B cell (primary cell): ENCODE results near the genes TAFA3 and PHTF1.

DNA sequence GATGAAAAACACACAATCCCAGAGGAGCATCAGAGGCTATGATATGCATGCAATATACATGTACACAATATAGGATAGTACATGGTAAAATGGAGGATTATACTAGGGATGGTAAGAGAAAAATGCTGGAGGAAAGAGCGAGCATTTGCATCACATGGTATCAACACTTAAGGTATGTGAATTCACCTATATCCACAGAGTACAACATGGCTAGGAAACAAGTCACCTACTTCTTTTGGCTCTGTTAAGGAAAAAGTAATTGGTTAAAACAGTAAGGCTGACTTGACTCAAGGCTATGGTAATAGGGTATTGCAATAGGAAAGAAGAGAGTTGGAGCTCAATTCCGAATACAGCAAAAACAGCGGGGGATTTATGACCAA is 1.7 kb downstream of the MOV10 start:
- PRO-cap = no peak
- CAGE, long polyA plus RNA = no peak

GRCh38 chr1:112687968-112689186 is 13.9 kb downstream of the MOV10 start:
- PRO-cap = no peak
- CAGE, long polyA plus RNA = no peak

DNA sequence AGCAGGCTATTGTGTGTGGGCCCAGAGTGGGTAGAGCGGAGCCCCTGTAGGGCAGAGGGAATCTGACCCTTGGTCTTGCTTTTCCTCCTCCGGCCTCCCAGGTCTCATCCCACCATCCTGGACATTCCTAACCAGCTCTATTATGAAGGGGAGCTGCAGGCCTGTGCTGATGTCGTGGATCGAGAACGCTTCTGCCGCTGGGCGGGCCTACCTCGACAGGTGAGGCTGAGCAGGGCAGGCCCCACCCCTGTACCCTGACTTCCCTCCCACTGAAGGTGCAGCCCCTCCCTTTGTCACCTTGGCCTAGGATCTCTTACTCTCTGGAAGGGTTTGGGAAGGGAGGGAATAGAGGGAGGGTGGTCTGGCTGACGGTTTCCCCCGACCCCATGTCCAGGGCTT is 9.0 kb downstream of the RHOC start:
- PRO-cap = no peak
- CAGE, long polyA plus RNA = no peak

DNA sequence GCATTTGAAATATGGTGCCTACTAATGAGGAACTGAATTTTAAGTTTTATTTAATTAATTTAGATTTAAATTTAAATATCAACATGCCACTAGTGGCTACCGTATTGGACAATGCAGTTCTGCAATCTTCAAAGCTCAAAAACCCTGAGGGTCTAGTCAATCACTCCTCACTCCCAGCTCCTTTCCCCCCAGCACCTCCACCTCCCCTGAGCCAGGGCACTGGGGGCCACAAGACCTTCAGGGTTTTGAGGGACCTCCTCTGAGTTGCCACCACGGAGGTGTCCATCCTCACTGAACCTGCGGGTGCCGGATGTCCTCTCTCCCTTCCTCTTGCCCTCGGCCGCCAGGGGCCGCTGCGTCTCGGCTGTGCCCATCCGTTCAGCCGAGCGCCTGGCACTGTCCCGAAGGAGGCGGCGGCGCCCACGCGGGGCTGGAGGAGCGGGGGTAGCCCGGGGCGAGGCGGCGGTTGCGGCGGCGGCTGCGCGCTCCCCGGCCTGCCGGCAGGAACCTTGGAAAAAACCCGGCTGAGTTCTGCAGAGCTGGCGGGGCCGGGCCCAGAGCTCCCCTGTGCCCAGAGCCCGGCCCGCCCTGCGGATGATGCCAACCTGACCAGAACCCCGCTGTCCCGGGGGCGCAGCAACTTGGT is at the start of gene TAFA3:
Gene TAFA3, plus strand, starts transcription at position 396 of the 646 bp plus-strand sequence.
- PRO-cap = no peak
- CAGE, long polyA plus RNA = no peak

GRCh38 chr1:112762379-112763109 is 43.8 kb downstream of the TAFA3 start:
- PRO-cap = no peak
- CAGE, long polyA plus RNA = no peak

- PRO-cap = no peak
- CAGE, long polyA plus RNA = no peak
Observed at GRCh38 chr1:113042407-113043378, 30.3 kb upstream of the LRIG2 start.

- PRO-cap = no peak
- CAGE, long polyA plus RNA = no peak
Observed at GRCh38 chr1:113388679-113389292, 1.5 kb upstream of the MAGI3 start.

DNA sequence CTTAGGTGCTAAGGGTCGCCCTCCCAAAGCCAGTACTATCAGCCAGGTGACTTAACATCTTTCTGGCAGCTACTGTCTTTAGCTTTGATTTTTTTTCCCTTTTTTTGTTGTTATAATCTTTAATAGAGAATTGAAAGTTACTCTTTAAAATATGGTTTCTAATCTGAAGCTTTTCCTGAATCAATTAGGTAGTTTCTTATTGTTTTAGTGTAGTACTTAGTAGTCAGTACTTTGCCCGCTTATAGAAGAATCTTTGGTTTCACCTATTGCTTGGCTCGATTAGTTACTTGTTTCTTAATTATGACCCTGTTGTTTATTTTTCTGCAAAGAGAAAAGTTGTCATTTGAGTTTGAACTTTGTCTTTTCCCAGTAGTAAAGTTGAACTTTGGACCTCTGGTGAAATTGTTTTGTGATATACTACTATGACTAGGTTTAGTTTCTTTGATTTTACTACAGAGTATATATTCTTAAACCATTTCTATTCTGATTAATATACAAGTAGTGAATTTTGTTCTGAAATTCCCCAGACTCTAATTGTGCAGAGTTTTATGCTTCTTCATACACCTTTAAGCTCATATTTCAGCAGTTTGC is 3.9 kb downstream of the MAGI3 start:
- PRO-cap = no peak
- CAGE, long polyA plus RNA = no peak

DNA sequence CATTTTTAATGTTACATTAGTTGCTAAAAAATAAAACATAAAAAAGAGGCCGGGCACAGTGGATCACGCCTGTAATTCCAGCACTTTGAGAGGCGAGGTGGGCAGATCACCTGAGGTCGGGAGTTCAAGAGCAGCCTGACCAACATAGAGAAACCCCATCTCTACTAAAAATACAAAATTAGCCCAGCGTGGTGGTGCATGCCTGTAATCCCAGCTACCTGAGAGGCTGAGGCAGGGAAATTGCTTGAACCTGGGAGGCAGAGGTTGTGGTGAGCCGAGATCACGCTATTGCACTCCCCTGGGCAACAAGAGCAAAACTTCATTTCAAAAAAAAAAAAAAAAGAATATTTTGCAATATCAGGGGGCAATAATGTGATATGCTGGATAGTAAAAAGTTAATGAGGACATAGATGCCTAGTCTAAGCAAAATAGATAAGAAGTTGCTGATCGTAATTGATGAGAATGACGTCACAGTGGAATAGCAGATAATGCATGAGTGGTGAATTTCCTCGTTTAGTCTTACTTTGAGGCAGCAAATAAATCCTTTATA is 58.6 kb downstream of the MAGI3 start:
- PRO-cap = no peak
- CAGE, long polyA plus RNA = no peak

DNA sequence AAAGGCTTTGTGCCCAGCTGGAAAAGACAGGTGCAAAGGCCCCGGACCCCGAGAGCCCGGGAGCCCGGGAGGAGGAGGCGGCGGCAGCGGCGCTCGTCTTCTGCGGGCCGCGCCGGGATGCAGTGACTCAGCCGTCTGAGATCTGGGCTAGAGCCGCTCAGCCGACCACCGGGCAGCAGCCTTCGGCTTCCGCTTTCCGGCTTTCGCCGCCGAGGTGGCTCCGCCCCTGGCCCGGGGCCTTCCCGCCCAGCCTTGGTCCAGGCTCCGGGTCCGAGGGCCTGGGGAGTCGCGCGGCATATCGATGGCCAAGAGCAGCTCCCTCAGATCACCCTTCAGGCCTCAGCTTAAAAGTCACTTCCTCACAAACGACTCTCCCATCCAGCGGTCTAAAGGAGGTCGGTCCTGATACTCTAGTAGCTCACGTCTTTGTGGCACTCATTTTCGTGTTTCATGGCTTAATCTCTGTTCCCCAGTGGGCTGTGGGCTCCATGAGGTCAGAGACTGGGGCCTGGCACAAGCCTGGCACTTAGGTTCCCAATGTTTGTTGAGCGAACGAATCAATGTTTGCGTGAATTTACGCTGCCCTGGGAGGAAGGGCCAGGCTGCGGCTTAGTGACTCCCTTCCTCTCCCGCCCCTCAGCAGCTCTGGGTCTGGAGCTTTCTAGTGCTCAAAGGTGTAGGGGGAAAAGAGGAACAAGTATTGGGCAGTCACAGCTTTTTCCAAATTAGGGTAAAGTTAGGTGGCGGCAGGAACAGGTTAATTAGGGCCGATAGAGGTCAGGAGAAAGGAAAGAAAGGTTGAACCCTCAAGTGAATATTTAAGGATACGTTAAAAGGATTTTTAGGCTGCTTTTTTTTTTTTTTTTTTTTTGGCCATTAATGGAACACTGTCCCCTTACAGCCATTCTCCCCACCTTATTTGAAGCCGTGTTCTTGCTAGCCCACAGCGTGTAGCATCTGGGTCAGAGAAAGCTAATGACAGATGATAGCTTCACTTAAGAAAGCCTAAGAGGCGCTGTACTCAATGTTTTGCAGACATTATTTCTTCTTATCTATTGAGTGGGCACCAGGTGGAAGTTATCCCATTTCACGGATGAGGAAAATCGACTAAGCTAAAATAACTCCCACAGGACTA is at the start of gene PHTF1:
Gene PHTF1, minus strand, starts transcription at position 137 of the 1,135 bp plus-strand sequence.
- PRO-cap = bidirectional peak, plus-strand start at position 260 of the sequence, minus-strand start at position 124 of the sequence; bidirectional peak, plus-strand start at position 671 of the sequence, minus-strand start at position 647 of the sequence
- CAGE, long polyA plus RNA = no peak

GRCh38 chr1:113760485-113760850 is 1.2 kb upstream of the PHTF1 start:
- PRO-cap = no peak
- CAGE, long polyA plus RNA = no peak

- PRO-cap = no peak
- CAGE, long polyA plus RNA = no peak
Observed at GRCh38 chr1:113763532-113764004, 4.3 kb upstream of the PHTF1 start.

GRCh38 chr1:113983354-113983734 is 4.1 kb downstream of the OLFML3 start:
- PRO-cap = no peak
- CAGE, long polyA plus RNA = no peak

DNA sequence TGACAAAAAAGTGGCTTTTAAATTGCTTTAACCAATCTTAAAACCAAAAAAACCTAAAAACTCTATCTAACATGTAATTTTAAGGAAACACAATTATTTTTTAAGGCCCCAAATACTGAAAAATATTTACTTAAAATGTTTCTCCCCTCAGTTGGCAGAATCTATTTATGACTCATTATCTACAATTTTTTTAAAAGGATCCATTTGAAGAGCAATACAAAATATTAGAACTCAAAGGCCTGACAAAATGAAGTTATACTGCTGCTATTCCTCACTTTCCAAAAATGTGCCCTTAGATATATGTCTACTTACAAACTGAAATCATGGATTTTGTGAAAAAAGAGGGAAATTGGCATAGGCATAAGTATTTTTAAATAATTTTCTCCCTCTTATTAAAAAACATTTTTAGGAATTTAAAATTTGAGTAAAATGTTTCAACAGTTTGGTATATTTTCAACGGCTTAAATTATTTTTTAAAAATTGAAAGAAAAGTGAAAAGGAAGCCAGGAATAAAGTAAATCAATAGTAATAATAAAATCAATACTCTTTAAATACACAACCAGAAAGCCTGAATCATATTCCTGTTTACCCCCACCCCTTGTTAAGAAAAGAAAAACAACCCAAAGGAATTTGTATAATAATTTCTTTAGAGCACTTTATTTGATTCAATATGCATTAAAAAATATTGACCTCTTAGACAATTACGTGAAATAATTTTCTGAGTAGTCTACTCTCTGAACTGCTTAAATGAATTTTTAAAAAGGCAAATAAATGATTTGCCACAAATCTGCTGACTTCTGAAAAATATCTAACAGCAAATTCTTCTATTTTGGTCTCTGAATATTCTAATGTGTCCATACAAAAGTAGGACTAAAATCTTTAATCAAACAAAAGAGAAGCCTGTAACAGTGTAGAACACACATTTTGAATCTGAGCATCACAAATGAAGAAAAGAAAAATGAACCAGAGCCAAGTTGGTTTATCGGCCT is 115.4 kb downstream of the TRIM33 start:
- PRO-cap = no peak
- CAGE, long polyA plus RNA = no peak

DNA sequence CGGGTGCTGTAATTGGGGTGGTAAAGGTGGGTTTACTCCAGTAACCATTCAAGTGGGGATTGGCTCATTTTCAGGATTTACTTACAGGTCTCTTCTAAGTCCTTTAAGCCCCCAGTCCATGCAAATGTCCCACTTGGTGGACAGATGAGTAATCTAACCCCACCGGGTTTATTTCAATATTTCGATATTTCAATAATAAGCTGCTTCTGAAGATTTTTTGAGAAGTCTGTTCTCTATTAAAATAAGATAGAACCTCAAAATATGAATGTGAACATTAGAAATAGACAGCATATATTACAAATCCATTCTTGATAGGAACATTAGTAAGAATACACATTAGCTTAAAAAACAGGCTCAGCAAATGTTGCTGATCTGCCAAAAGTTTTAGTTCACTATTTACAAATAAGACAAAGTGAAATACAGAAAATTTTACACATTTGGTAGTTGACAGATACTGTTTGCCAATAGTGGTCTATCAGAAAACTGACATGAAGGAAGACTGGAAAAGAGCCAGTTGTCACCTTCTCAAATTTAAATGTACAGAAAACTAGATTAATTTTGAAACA is 114.6 kb downstream of the TRIM33 start:
- PRO-cap = no peak
- CAGE, long polyA plus RNA = no peak

- PRO-cap = no peak
- CAGE, long polyA plus RNA = no peak
Observed at GRCh38 chr1:114414259-114414952, 96.6 kb downstream of the TRIM33 start.

GRCh38 chr1:114427548-114428321 is 83.3 kb downstream of the TRIM33 start:
- PRO-cap = no peak
- CAGE, long polyA plus RNA = no peak

- PRO-cap = no peak
- CAGE, long polyA plus RNA = no peak
Observed at GRCh38 chr1:114508544-114509442, 2.2 kb downstream of the TRIM33 start.

DNA sequence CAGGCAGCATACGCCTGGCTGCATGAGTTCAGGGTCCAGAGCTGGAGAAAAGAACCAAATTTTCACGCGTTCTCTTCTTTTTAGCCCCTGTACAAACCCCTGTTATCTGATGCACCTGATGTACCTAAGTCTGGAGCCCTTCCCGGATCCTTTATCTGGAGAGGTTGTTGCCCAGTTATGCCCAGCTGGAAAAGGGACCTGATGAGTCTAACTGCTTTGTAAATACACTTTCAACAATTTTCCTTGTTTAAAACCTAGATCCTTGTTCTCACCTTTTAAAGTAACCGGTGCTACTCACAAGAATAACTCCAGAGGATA is 28.1 kb upstream of the TRIM33 start:
- PRO-cap = no peak
- CAGE, long polyA plus RNA = no peak

DNA sequence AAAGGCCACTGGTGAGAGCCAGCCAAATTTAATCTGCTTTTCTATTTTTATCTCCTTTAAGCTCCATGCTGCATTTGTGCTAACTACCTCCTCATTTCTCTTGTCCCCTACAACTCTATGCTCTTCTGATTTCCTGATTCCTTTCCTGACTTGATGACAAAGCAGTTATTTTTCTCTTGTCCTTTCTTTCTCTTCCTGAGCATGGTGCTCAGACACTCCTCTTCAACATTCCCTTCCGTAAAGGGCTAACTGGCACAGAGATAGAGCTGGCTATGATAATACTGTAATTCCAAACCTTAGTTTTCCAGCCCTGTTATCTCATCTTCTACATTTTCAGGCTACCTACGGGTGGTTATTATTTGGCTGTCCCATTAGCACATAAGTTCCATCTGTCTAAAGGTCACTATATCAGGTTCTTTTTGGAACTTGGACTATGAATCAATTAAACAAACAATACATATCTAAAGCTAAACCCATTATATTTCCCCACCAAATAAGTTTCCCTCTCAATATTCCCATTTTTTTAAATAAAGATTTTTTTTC is 6.9 kb upstream of the BCAS2 start:
- PRO-cap = no peak
- CAGE, long polyA plus RNA = no peak